ENCODE measurements around a stretch of chr7.

DNA sequence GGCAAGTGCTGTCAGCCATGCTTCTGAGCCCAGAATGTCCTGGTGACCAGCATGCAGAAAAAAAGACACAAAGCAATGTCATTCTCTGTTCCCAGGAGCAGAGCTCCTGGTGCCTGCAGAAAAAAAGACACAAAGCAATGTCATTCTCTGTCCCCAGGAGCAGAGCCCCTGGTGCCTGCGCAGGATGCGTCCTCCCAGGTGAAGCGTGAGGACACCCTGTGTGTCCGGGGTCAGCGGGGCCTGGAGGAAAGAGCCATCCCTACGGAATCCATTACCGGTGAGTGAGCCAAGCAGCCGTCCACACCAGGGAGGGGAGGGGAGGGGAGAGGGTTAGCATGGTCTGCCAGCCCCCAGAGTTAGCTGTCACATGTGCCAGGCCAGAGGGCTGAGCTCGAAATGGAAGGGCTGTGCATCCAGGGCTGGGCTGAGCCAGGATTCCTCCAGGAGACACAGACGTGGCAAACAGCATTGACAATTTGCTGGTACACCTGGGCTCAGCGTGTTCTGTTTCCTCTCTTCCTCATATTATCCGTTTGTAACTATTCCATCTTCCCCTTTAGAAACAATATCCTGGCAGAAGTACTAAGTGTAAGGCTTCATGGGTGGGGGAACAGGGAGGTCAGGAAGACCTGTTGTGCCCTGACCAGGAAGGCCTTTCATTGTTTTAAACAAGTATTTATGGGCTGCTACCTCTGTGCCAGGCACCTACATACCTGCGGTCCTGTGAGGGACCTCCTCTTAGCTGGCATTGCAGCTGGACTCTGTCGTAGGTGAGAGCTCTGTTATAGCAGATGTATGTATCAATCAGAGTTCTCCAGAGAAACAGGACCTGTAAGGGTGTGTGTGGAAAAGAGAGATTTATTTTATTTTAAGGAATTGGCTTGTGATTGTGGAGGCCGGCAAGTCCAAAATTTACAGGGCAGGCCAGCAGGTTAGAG is 15.4 kb downstream of the ZNF282 start:
- PRO-cap, result no peak

DNA sequence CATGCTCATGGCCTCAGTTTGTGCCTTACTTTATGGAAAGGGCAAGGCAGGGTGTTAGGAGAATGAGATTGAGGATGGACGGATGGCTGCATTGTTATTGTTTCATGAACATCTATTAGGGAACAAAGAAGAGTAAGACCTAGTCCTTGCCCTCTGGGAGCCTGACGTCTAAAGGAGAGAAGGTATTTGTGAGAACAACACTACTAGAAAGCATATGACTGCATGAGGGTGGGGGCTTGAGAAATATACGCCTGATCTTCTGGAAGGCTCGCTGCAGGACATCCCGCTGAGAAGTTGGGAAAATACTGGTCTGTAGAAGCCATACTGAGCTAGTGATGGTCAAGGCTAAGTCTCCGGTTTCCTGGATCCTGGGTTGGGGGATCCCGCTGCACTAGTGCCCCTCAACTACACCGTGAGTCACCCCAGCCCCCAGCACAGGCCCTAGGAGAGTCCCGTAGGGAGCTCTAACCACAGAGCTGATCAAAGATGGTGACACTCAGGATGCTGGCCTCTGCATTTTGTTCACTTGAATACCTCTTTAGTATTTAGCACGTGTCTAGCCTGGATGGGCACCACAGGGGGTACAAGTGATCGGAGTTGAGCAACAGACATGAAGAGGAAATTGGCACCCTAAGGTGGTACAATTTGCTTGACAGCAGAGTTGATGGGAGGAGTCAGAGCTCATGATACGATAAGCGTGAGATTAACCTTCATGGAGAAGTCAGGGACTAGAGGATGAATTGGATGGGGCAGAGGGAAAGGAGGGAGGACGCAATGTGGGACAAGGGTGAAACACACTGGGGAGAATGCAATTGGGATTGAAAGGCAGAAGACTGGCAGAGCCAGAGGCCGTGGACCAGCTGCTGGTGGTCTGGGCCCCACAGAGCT is 10.1 kb upstream of the ZNF212 start:
- PRO-cap, result no peak

GRCh38 chr7:149377469-149377849 is 83.4 kb downstream of the ZNF777 start:
- PRO-cap, result no peak

DNA sequence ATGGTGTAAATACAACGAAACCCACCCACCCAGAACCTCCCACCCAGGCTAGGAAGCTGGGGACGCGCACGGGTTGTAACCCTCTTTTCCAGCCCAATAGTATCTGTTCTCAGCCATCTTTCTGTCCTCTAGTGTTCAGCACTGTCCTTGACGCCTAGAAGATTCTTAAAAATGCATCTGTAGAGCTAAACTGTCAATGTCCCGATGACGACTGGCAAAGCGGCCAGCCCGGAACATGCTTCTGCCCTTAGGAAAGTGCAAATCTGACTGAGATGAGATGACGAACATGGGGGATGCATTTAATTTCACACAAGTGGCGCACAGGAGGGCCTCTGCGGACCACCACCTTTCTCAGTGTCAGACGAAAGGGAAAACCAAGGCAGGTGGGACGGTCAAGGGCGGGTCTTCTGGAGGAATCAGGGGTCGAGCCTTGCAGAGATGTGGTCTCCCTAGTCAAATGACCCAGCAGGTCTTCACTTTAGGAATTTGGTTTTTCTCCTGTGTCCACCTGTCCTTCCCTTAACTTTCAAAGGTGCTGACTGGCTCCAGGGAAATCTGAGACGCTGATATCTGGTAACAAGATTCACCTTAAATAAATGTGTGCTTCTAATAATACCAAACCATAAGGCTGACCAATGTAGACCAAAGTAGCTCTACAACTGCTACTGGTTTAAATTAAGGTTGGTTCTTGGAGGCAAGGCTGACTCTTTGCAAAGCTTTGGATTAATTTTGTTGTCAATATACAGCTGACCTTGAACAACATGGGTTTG is 6.0 kb downstream of the ZNF746 start:
- PRO-cap, result no peak

- PRO-cap, result no peak
These were observed 3.4 kb downstream of the ZNF746 start for GRCh38 chr7:149493965-149494786.

DNA sequence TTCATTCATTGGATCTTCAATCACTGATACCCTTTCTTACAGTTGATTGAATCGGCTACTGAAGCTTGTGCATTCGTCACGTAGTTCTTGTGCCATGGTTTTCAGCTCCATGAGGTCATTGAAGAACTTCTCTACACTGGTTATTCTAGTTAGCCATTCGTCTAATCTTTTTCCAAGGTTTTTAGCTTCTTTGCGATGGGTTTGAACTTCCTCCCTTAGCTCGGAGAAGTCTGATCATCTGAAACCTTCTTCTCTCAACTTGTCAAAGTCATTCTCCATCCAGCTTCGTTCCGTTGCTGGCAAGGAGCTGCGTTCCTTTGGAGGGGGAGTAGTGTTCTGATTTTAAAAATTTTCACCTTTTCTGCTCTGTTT is 80.9 kb upstream of the ZNF746 start:
- PRO-cap, result no peak

GRCh38 chr7:149614183-149614849 is 100.4 kb upstream of the KRBA1 start:
- PRO-cap, result no peak

GRCh38 chr7:149707094-149707864 is 7.5 kb upstream of the KRBA1 start:
- PRO-cap, result no peak

DNA sequence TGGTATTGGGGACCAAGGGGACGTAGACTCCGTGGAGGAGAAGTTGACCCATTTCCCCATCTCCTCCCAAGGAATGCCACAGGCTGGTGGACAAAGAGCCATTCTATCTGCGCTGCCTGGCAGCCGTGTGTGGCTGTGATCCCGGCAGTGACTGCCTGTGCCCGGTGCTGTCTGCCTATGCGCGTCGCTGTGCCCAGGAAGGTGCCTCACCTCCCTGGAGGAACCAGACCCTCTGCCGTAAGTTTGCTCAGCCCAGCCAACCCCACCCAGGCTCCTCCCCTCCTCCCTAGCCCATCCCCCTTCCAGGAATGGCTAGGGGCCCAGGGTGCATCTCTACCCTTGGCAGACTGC is 10.0 kb upstream of the ZNF467 start:
- PRO-cap, result no peak

- PRO-cap, result no peak
These were observed 9.6 kb downstream of the ZNF862 start for GRCh38 chr7:149847646-149848231.

- PRO-cap, result no peak
These were observed 16.6 kb downstream of the ZNF862 start for GRCh38 chr7:149854709-149855262.

DNA sequence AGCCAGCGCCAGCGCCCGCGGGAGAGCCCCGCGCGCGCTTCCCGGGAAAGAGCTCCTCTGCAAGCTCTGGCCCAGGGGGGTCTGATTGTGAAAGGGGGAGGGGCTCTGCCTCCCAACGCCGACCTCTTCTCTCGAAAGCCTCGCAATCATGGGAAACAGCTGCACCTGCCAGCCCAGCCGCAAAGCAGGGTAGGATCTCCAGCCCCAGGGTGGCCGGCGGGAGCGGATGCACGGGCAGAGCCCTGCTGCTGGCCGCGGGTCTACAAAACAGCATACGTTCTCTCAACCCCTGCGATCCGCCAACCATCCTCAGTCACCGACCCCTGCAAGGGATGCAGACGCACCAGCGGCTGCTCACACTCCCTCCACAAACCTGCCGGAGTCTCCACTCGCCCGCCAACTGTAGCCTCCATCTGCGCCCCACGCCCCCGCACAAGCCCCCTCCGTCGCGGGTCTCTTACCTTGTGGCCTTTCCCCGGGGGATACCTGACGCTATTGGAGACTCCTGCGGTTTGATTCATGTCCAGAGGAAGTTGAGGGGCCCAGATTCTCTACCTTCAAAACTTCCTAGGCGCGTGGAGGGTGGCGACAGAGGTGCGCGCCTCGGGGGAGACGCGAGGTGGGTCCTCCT is 103.3 kb upstream of the LRRC61 start:
- PRO-cap, result no peak

GRCh38 chr7:150311508-150312033 is 11.6 kb upstream of the LRRC61 start:
- PRO-cap, result no peak

DNA sequence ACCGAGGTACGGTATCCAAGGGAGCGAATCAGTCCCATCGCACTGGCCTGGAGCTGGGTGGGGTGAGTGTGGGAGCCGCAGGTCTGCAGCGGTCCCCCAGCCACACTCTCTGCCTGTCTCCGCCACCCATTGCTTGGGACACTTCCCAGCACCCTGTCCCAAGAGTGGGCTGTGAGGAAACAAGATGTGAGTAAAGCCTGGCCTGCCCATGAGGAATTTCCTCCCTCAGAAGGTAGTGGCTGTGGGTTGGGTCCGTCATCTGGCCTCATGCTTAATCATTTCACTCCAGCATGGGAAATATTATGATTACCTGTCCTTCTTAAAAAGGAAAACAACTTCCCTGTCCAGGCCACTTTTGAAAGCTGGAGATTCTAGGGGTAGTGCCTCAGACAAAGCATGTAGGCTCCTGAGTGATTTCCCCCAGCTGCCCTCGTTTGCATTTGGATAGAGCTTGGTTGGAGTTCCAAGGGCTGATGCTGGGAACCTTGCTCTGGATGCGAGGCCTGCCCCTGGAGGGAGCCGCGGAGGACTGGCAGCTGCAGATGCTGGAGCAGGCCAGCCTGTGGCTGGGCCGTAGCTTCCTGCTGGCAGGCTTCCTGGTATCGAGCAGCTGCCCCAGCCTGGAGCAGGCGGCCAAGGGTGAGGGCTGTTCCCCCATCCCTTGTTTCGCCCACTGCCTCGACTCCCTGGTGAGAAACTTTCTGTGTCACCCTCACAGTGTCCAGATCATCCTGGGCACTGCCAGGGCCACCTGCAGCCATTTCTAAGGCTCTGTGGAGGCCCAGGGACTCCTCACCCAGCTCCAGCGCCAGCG is 6.3 kb upstream of the ACTR3C start:
- PRO-cap, result no peak

GRCh38 chr7:150402568-150403376 is 2.7 kb upstream of the ENSG00000284691 start:
- PRO-cap, result no peak

DNA sequence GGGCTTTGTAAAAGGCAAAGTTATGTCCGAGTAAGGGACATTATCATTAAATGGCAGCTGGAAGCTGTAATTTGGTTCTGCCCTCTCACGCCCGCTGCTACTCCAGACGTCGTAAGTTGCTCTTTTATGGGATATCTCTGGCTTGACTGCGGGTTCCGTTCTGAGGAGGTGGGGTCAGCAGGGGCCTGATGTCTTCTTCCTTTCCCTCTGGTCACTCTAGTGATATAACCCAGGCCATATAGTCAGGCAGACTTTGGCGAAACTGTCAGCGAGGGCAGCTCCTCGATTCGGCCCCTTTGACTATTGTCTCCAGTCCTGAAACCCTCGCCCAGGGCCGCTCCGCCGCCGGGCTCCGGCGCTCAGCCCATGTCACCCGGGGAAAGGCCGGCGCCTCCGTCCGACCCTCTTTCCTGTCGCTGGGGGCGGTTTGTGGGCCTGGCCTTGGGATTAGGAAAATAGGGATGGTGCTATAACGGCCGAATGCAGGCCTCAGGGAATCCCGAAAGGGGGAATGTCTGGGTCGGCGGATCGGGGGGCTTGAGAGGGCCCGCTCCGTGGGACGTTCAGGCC is 829 bp upstream of the ENSG00000284691 start:
- PRO-cap, result bidirectional peak, plus-strand start at position 151 of the sequence, minus-strand start at position 99 of the sequence; unidirectional peak, minus-strand start at position 305 of the sequence; unidirectional peak, minus-strand start at position 353 of the sequence

DNA sequence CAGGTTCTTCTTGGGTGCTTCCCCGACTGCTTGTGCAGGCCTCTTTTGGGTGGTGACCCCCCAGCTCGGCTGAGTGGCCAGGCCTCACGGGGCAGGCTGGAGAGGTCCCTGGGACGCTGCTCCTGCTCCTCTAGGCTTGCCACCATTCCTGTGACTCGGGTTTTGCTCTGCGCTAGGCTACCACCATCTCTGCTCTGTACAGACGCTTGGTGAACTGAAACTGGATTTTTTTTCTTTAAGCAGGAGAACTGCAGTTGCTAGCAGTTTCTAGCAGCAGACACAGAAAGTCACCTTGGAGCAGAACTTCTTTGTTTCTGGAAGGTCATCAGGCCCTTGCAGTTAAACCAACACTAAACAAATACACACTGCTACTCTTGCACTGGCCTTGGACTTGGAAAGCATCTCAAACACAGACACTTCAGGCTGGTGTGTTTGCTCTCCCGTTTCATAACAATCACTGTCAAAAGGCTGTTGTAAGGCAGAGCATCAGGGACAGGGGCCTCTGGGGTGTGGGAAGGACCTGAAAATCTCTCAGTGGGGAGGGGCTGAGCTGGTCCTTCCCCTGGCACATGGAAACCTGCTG is 9.8 kb downstream of the ENSG00000284691 start:
- PRO-cap, result no peak

GRCh38 chr7:150466349-150467243 is 16.2 kb downstream of the GIMAP8 start:
- PRO-cap, result bidirectional peak, plus-strand start at chr7:150466669, minus-strand start at chr7:150466627

DNA sequence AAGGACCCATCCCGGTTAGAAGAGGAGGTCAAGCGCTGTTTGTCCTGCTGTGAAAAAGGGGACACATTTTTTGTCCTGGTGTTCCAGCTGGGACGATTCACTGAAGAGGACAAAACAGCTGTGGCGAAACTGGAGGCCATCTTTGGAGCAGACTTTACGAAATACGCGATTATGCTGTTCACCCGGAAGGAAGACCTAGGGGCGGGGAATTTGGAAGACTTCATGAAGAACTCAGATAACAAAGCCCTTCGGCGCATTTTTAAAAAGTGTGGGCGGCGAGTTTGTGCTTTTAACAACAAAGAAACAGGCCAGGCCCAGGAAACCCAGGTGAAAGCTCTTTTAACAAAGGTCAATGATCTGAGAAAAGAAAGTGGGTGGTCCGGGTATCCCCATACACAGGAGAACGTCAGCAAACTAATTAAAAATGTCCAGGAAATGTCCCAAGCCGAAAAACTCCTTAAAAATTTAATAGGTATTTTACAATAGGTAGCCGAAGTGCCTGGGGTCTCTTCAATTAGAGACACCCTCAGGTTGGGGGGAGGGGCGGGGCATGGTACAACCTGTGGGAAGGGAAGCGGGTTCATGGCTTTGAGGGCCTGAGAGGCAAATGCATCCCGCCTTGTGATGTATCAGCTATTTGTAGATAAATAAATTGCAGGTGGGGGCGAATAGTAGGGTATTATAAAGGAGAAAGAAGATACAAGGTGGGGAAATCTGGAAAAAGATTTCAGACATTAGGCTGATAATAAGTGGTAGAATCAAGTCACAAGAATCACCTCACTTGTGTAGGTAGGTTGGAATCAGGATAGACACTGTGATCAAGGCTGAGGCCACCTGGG is 27.1 kb downstream of the GIMAP8 start:
- PRO-cap, result no peak

DNA sequence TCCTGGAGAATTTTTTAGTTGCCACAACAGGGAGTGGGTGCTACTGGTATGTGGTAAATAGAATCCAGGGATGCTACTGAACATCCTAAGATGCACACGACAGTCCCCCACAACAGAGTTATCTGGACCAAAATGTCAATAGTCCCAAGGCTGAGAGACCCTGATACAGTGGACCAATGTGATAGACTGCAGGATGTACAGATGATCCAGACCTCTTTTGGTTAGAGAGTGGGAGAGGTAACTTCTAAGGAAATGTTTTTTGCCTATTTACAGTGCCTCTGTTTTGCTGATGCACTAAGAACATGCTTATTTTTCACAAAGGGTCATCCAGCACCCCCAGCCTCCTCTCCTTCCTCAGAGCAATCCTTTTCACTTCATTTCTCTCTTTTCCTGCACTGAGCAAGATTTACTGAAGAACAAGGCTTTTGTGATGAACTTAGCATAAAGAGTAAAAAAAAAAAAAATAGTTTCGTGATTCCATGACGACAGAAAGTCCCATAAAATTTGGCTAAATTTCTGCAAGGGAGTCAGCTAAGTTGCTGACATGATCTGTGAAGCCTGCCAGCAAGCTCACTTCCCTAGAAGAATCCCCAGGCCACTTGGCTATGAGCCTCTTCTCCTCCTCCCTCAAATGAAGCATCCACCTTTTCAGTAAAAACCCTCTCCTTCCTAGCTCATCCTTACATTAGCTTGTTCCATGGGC is 30.6 kb downstream of the GIMAP8 start:
- PRO-cap, result no peak

All from cardiac septum (tissue), 1 donor.